ENCODE measurements around a stretch of chr14.

GRCh38 chr14:68571904-68572301 is 221.0 kb downstream of the ZFP36L1 start:
- RRBS = no CpG with 5 or more reads among the region's 10 CpGs

- RRBS = 9% methylated on average over 2 of the region's 10 CpGs
Measured at GRCh38 chr14:68654937-68655593, 137.8 kb downstream of the ZFP36L1 start.

DNA sequence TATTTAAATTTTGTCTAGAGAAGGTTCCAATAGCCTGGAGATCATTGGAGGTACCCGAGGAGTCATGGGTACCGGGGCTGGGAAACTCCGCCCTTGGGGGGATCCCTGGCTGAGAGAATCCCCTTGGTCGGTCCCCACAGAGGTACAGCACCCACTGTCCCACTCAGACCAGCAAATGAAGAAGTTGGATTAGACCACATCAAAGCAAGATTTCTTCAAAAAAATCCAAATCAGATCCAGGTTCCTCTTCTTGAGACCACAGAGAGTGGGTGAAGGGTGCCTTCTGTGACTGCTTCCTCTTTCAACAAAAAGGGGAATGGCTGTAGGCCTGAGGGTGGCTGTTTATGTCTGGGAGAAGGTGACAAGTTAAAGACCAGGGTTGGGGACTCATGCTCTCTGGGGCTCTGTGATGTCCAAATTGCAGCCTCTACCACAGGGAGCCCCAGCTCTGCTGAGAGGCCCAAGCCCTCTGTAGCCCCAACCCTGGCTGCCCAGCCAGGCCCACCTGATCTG is 51.0 kb downstream of the ZFP36L1 start:
- RRBS = no CpG with 5 or more reads among the region's 4 CpGs

- RRBS = no CpG with 5 or more reads among the region's 7 CpGs
Measured at GRCh38 chr14:68880799-68881142, 87.9 kb upstream of the ZFP36L1 start.

GRCh38 chr14:68908133-68908530 is 71.0 kb downstream of the ACTN1 start:
- RRBS = no CpG with 5 or more reads among the region's 9 CpGs

GRCh38 chr14:68964357-68964777 is 14.7 kb downstream of the ACTN1 start:
- RRBS = no CpG with 5 or more reads among the region's 6 CpGs

- RRBS = no CpG with 5 or more reads among the region's 9 CpGs
Measured at GRCh38 chr14:69053336-69053639, 74.2 kb upstream of the ACTN1 start.

- RRBS = 2% methylated on average over 8 of the region's 80 CpGs
Measured at GRCh38 chr14:69260769-69261646, 1.1 kb downstream of the GALNT16 start.

- RRBS = no CpG with 5 or more reads among the region's 13 CpGs
Measured at GRCh38 chr14:69261647-69262488, 1.9 kb downstream of the GALNT16 start.

DNA sequence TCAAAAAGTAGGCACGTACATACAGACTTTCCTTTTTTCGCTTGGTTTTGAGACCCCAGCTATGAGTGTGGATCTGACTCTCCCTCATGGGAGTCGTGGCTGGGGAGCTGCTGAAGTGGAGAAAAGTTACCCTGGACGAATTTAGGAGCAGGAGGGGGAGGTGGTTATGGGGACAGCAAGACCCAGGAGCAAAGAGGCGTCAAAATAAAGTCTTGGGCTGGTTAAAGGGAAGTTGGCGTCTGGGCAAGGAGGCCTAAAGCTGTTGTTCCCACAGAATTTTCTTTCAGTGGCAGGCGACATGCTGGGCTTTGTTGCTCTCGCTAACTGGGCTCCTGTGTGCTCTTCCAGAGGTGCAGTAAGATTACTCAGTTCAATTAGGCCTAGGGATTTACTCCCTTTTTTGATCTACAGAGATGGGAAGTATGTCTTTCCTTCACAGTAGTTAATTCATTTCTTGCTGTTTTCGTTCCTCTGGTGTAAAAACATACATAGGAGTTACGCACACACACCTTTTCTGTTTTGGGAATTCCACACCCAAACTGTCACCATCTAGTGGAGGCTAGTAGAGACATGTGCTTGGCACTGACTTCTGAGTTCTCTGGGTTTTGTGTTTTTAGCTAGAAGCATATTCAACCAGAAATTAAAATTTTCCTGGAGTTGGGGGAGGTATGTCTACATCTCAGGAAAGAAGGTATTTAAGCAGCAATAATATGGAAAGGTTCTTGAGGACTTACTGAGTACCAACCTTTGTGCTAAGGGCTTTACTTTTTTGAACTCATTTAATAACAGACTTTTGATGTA is 1.2 kb downstream of the SUSD6 start:
- RRBS = no CpG with 5 or more reads among the region's 10 CpGs

GRCh38 chr14:69636051-69637080 is 25.0 kb downstream of the SUSD6 start:
- RRBS = no CpG with 5 or more reads among the region's 7 CpGs

DNA sequence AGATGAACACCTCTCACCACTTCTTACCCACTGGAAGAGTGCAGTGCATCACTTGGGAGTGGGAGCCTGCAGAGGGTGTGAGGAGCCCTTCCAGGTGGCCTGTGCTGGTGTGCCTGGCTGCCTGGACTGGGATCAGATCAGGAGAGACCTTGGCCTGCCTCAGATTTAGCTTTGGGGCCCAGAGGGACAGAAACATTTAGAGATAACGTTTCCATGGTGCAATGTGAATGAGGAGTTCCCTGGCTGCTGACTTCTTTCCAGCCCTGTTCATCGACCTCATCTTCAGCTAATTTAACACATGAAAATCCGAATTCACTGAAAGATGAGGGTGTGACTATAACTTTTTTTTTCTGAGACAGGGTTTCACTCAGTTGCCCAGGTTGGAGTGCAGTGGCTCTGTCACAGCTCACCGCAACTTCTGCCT is 53.5 kb downstream of the SUSD6 start:
- RRBS = no CpG with 5 or more reads among the region's 4 CpGs

- RRBS = no CpG with 5 or more reads among the region's 8 CpGs
Measured at GRCh38 chr14:69776584-69777374, 9.8 kb downstream of the SRSF5 start.

GRCh38 chr14:69783339-69783949 is 13.6 kb downstream of the SLC10A1 start:
- RRBS = no CpG with 5 or more reads among the region's 4 CpGs

DNA sequence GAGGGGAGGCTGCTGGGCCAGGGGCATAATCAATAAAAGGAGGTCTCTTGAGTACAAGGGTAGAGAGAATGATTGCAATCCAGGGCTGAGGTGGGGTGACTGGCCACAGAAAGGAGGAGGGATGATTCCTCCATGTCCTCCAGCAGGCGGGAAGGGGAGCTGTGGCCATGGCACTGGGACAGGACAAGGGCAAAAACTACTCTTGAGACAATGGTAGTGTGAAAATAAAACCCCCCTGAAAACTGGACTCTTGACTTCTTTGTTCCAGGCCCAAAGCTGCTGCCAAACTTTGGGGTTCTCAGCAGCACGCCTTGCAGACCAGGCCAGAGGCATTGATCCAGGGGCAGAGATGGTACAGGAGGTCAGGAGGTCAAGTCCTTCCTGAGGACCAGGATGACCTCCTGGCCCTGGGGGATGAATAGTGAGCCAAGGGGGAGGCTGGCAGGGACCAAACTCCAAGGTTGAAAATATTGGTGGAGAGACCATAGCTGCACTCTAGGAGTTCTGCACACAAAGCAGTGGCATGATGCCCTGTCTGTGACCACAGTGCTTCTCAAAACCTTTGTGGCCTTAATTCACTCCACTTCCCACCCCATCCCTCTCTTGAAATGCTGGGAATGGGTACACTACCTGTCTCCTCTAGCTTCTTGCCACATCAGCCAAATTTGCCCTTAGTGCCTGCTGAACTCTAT is 12.2 kb downstream of the SLC10A1 start:
- RRBS = no CpG with 5 or more reads among the region's 2 CpGs

DNA sequence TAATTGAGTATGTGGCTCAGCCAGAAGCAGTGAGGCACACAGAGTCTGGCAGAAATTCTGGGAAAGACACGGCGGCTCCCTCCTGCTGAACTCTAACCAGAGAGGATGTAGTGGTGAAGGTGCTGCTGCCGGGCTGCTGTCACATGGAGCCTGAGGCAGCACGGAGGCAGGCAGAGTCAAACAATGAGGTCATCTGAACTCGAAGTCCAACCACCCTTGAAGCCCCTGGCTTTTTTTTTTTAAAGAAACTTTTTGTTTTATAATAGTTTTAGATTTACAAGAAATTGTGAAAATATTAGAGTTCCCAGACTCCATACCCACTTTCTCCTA is 33.4 kb upstream of the SMOC1 start:
- RRBS = no CpG with 5 or more reads among the region's 5 CpGs

DNA sequence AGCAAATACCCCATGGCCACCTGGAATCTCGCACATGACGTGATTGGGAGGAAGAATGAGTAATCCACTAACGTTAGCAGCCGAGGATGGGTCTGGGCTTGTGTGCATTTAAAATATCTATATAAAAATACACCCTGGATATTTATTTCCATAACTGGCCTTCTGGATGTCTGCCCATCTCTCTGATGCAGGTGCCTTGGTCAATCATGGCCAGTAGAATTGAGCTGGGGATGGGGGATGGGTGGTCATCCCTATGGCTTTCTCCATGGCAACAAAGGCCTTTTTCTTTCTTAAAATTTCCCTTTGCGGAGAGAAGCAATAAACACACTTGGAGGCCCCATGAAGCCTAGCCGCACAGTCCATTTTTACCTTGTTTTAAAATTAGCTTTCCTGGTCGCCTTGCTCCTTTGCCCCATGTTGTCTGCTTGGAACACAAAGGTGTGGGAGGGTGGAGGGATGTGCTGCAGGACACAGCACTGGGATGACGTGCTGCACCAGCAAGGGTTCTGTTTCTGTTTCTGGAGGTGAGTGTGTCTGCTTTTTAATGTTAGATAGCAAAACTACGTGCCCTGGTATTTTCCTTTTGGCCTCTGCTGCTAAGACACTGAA is 120.3 kb downstream of the SMOC1 start:
- RRBS = no CpG with 5 or more reads among the region's 9 CpGs

- RRBS = no CpG with 5 or more reads among the region's 2 CpGs
Measured at GRCh38 chr14:70332671-70332905, 26.9 kb downstream of the COX16 start.

DNA sequence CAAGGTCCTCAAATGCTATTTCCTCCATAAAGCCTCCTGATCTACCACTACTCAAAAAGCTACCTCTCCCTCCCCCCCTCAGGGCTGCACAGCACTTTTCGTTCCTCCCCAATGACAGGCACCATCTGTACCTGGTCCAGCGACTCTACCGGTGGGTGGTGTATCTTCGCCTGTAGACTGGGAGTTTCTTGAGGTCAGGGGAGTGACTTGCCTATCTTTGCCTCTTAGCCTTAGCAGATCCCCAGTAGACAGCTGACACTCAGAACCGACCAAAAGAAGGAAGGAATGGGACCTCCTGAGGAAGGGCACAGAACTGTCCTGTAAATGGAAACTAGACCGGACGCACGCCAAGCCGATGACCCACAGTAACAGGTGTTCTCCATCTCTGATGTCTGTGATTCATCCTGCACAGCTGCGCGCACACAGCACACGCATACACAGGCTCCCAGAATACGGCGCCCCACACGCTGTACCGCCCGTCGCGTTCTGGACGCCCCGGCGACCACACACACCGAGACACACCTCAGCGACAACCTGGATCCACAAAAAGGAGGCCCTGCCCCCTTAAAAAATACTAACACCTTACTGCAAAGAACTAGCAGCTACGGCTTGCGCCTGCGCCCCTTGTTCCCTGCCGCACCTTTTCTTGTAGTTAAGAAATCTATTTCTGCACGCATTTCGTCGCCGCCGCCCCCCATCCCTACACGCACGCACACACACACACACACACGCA is 673 bp upstream of the TTC9 start:
- RRBS = no CpG with 5 or more reads among the region's 36 CpGs

DNA sequence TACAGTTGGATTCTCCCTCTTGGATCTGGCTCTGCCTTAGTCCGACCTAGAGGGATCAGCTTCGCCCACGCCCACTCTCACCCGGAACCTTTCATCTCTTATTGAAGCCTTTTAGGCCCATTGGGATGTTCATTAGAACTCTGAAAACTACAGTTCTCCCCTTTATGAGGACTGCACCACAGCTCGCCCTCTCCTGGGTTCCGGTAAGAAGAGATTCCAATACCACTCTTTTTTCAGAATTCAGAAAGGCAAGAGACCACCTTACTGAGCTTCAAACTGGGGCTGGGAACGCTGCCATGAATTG is 728 bp upstream of the MAP3K9 start:
- RRBS = no CpG with 5 or more reads among the region's 7 CpGs